AG09319 (cell line): ENCODE results near the genes CHST5, CPHXL, MON1B and NUDT7.

GRCh38 chr16:75534641-75535488 is 1.0 kb downstream of the CHST5 start:
- RRBS, result no CpG with 5 or more reads among the region's 26 CpGs

DNA sequence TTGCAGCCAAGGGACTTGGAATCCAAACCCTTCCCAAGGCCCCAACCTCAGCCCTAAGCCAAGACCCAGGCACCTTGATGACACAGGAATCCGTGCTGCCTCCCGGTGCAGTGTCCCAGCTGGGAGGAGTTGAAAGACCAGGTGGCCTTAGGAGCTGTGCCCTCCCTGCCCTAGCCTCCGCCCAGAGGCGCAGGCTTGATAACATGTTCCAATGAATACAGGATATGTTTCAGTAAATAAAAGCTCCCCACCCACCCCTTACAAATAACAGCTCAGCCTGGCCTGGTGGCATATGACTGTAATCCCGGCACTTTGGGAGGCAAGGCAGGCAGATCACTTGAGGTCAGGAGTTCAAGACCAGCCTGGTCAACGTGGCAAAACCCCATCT is at the start of gene CHST5:
Gene CHST5, minus strand, starts transcription at position 138 of the 388 bp plus-strand sequence.
- RRBS, result no CpG with 5 or more reads among the region's 6 CpGs

- RRBS, result no CpG with 5 or more reads among the region's 22 CpGs
Observed at GRCh38 chr16:75648833-75649195, 1.2 kb downstream of the TERF2IP start.

DNA sequence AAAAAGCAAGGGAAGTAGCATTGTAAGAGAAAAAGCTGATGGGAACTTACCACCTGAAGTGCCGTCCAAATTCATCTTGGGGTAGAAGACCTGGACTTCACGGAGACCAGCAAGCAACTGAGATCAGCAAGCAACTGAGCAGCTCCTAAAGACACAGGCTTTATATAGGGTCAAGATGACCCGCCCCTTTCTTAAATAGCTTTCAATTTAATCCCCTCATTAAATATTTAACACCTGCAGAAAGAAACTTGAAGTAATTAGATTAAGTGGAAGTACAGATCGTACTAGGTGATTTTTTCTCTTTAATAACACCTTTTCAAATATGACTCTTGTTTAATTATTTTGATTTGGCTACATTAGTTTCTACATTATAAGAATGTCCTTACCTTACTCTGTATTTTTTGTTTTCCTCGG is at the start of gene CPHXL:
Gene CPHXL, minus strand, starts transcription at position 123 of the 414 bp plus-strand sequence.
- RRBS, result no CpG with 5 or more reads among the region's 5 CpGs

GRCh38 chr16:76194088-76194594 is 83.1 kb upstream of the CNTNAP4 start:
- RRBS, result no CpG with 5 or more reads among the region's 7 CpGs

DNA sequence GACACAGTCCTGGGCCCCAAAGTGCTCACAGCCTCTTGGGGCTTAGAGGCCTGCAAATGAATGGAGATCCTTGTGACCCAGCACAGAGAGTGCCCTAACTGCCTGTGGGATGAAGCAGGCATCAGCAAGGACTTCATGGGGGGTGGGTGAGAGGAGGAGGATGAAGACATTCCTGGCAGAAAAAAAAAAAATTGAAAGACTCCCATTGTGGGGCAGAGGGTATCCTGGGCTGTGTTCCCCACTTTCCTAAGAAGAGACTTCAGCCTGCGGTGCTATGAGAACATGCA is 116.3 kb downstream of the CNTNAP4 start:
- RRBS, result no CpG with 5 or more reads among the region's 1 CpG

DNA sequence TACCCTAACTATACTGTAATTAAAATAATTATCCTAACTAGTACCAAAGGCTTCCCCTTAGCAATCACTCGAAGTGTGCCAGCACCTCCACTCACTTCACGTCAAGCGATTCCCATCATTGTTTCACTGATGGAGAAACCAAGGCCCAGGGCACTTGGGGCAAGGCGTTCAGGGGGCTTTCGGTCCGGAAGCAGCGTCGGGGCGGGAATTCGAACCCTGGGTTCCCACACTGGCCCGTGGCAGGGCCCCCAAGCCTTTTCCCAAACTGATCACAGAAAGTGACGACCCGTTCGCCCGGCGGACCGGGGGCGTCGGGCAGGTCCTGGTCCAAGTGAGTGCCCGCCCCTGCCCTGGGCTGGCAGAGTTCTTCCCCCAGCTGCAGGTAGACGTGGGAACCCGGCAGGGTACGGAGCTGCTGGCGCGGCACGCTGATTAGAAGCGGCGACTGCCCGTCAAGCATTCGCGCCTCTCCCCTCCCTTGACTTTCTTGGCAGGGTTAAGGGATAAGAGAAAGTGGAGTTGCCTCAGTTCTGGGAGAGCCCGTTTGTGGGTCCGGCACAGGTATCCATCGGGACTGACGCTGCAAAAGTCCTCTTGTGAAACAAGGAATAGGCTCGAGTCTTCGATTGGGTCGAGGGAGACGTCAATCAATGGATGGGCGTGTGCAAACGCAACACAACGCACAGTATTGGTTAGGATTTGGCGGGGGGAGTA is 726 bp upstream of the MON1B start:
- RRBS, result 2% methylated on average over 5 of the region's 43 CpGs

DNA sequence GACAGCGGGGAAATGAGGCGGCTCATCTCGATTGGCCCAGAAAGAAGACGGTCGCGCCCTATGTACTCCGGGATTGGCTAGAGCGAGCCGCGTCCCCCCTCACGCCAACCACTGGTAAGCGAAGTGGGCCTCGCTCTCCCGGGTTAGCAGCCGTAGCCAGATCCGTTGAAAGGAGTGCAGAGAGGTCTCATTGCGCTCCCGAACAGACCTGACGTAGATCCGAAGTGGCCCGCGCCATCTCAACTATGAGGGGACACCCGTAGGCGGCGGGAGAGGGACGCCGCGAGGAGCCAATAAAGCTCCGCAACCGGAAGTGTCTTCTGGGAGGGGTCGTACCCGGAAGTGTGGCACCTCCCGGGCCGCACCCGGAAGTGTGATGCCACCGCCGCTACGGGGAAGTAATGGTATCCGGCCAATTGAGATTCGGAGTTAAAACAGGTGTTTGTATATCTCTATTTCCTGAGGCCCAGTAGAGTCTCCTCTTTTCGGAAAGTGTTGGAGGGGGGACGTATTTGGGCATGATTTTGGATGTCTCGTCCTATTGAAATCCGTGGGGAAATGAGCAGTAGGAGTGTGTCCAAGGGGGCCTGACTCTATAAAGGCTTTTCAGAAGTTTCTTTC is at the start of gene MON1B:
Gene MON1B, plus strand, starts transcription at position 370 of the 621 bp plus-strand sequence.
- RRBS, result under 1% methylated on average over 14 of the region's 44 CpGs

DNA sequence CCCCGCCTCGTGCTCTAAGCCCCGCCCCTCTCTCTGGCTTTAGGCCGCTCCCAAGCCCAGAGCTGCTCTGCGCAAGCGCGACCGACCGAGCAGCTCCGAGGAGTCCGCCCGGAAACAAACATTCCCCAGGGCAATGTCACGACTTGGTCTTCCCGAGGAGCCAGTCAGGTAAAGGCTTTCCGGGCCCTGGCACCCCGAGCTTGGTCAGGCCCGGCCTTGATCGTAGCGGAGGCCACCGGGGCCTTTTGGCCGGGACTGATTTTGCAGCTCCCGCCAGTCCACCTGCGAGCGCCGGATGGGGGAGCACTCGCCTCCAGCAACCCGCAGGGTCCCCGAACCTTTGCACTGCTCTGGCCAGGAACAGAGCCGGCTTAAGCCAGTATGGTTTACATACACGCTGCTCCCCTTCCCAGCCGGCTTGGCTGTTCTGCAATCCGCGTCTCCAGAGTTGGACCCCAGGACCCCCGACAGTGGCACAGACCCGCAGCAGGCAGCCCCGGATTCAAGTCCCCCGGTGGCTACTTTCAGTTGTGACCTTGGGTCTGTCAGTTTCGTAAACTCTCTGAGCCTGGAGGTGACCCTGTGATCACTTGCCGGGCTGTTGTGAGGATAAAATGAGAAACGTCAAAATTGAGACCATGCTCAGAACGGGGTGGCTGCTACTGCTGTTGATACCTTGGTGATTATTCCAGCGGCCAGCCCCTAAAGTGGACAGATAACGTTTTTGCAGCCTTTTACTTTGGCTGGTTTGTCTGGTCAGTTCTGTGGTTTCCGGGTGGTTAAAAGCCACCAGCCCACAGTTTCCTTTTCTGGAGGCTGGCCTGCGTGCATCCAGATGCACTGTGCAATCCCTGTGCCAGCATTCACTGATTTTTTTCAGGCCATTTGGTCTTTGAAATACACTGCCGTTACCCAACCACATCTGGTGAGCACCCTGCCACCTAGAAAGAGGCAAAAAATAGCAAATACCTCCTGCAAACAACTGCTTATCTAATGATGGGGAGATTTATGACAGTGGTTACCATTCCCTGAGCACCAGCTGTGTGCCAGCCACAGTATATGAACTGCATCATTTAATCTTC is at the start of gene NUDT7:
Gene NUDT7, plus strand, starts transcription at position 65 of the 1,082 bp plus-strand sequence.
- RRBS, result 2% methylated on average over 19 of the region's 46 CpGs

GRCh38 chr16:78537312-78537923 is 438.0 kb downstream of the WWOX start:
- RRBS, result 94% methylated on average over 3 of the region's 13 CpGs

GRCh38 chr16:78663449-78663865 is 564.0 kb downstream of the WWOX start:
- RRBS, result no CpG with 5 or more reads among the region's 2 CpGs

DNA sequence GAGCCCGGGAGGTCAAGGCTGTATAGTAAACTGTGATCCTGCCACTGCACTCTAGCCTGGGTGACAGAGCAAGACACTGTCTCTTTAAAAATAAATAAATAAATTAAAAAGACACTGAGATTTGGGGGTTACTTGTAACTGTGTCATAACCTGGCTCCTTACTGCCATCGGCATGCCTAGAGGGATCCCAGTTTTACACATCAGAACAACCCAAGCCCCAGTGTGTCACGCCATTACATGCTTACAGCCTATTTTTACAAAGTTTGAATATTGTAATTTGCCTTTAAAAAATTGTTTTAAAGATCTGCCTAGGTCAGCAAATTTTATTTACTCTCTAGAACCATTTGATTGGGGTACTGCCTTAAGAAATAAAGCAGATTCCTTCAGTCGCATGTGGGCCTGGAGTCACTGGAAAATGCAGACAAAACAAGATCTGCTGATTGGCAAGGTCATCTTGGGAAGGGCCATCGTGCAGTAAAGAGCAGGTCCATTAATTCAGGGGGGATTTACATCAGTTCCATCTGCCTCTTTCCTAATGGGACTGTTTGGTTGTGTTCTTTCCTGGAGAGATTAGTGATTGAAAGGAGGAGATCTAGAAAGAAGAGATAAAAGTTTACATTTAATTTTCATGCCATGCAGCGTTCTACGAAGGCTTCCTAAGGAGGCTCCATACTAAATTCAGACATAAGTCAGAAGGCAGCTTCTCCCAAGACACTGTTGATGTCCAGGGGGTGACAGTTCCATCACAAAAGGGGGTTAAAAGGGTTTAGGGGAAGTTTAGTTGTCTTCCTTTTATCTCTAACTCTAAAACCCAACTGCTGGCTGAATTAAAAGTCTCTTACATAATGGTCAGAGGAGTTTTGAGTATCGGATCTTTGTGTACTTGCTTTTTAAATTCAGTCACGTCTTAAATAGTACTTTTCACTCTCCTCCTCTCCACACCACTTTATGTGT is 567.0 kb downstream of the WWOX start:
- RRBS, result no CpG with 5 or more reads among the region's 9 CpGs

DNA sequence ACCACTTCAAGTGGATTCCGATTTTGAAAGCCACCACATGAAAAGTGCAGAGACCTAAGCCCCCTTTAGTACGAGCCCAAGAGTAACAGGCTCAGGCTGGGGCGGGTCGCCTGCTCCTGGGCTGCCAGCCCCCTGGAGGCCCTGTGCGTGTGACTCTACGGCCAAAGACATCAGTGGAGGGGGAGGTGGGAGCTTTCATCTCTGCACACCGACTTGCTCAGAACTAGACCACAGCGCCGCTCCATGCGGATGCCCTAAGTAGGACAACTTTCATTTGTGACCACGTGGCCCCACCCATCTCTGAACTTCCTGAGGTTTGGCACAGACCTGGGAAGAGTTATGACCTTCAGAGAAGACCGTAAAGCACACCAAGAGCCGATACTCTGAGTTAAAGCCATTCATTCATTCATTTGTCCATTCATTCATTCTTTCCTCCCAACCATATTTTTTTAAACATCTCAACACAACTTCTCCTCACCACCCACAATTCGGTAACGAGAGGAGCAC is 328.2 kb downstream of the MAF start:
- RRBS, result no CpG with 5 or more reads among the region's 15 CpGs

DNA sequence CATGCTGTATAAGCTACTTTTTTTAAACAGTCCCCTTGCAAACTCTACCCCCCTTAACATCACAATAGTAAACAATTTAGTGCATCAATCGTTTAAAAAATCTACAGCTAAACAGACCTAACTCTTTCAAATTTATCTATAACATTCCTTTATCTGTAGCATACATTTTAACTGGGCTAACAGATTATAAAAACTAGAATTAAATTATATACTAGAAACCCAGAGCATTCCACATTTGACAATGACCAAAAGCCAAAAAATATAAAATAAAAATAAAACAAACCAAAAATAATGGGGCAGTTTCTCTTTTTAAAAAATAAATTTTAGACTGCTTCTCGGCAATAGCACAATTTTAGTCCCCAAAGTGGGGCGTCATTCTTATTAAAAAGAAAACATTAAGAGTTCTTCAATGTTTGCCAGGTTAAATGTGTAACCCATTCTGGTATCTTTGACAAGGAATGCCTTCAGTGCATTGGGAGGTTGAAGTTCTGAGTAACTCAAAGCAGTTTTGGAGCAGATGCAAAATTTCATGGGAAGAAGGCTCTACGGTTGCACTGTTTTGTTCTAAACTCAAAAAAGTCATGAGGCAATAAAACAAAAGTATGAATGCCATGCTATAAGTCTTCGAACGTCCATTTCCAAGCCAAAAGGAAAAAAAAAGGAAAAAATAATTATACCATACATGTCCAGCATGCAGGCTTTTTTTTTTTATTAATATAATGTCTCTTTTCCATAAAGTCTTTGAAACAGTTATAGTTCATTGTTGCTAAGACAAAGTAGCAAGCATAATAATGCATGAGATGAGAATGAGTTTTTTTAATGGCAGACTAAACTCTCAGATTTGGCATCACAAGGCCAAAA is 3.2 kb downstream of the MAF start:
- RRBS, result no CpG with 5 or more reads among the region's 6 CpGs

GRCh38 chr16:79772098-79772396 is 171.5 kb upstream of the MAF start:
- RRBS, result no CpG with 5 or more reads among the region's 2 CpGs

GRCh38 chr16:79848689-79849416 is 248.3 kb upstream of the MAF start:
- RRBS, result no CpG with 5 or more reads among the region's 13 CpGs

- RRBS, result 27% methylated on average over 4 of the region's 17 CpGs
Observed at GRCh38 chr16:80026895-80027707, 426.6 kb upstream of the MAF start.

- RRBS, result no CpG with 5 or more reads among the region's 7 CpGs
Observed at GRCh38 chr16:80656572-80656864, 115.7 kb downstream of the DYNLRB2 start.

DNA sequence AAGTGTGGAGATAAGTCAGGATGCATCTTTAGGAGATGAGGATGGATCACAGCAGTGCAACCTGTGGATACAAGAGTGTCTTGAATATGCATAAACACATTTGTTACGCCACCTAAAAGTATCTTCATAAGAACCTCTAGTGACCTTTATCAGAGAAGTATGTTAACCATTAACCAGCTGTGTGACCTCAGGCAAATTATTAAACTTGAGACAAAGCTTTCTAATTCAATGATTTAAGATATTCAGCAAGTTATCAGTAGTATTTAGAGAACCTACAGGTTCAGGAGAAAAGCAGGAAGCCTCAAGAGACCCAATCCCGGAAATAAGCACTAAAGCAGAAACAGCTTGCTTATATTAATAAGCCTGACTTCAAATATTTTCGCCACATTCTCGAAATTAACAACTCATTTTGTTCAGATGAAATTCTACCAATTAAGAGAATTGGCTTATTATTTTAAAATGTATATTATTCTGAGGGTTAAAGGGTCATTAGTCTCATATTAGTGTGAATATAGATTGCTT is 9.3 kb downstream of the CMC2 start:
- RRBS, result no CpG with 5 or more reads among the region's 4 CpGs

DNA sequence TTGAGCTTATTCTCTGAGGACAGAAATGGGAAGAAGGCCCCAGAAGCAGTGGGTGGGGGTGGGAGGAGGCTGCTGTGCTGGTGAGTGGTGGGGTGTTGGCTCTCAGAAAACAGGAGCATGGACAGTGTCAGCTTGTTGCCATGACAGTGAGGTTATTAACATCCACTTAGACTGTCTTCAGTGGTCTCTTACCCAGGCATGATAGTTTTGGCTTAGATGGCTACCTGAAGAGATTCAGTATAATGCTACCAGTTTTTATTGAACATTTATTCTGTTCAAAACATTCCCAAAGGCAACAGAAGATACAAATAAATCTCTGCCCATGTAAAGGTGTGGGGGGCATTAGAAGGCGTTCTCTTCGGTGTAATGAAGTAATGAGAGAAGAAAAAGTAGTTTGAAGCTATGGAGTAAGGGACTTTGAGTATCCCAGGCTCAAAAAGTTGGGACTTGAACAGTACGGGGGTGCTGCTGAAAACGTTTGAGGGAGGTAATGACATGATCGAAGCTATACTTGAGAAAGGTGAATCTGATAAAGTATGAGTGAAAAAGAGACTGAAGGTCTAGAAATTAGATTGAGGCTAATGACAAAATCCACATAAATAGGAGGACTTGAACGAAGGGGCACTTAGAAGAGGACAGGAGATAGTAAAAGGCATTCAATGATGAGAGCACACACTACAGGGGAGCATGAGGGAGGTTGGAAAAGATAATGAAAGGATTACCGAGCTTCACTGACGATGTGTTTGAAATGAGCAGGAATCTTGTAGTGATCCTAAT is 4.8 kb downstream of the ATMIN start:
- RRBS, result no CpG with 5 or more reads among the region's 8 CpGs